ENCODE measurements around a stretch of chr10.

DNA sequence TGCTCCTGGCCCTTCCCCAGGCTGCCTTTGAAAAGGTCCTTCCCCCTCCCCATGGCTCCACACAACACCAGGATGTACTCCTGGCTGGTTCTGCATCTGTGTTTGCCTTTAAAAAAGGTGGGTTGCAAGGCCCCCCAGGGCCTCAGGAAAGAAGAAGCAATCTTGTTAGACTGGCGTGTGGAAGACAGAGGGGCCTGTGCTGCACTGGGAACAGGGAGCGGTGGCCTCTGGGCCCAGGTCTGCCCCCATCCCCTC is 30.5 kb downstream of the ZMIZ1 start:
- PRO-cap: no peak

GRCh38 chr10:79136241-79136994 is 67.7 kb downstream of the ZMIZ1 start:
- PRO-cap: bidirectional peak, plus-strand start at chr10:79136477, minus-strand start at chr10:79136470; bidirectional peak, plus-strand start at chr10:79136803, minus-strand start at chr10:79136583

- PRO-cap: no peak
These were observed 77.9 kb downstream of the ZMIZ1 start for GRCh38 chr10:79146470-79147233.

DNA sequence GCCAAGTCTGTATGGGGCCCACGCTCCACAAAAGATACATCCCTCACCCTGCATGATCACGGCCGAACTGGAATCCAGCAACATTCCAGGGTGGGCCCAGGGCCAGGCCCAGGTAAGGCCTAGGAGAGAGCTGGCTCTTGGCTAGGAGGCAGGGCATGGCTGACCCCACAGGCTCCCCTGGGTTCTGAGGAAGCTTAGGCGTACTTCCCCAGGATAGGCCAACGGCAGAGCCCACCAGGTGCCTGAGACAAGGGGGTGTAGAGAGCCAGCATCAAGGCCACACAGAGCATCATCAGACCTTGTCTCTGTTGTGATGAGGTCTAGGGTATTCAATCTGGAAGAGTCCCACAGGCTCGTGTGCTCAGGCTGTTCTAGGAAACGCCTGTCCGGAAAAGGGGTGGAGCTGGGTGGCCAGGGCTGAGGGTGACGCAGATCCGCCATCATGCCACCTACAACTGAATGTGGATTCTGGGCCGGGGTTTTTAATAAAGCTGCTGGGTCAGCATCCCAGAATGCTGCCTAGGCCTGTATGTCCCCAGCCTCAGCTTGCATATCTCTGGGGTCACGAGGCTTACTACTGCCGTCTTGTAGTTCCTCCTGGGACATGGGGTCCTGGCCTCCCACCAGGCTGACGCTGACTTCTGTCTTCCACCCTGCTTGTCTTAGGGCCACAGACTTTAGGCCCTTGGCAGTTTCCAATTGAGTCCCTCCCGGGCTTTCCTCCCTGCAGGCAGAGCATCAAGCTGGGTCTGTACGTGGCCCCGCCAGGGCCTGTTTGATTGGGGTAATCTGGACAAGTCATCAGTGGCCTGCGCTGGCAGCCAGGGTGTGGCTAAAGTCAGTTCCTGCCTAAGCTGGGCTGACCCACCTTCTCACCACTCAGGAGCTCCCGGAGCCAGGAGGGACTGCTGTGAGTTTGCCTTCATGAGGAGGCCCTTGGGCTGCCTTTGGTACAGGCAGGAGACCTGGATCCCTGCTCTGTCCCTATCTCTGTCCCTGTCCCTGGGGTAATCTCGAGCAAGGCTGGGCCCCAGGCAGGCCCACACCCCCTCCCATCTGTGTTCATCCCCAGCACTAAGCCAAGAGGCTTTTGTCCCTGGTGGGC is 79.8 kb downstream of the ZMIZ1 start:
- PRO-cap: no peak

DNA sequence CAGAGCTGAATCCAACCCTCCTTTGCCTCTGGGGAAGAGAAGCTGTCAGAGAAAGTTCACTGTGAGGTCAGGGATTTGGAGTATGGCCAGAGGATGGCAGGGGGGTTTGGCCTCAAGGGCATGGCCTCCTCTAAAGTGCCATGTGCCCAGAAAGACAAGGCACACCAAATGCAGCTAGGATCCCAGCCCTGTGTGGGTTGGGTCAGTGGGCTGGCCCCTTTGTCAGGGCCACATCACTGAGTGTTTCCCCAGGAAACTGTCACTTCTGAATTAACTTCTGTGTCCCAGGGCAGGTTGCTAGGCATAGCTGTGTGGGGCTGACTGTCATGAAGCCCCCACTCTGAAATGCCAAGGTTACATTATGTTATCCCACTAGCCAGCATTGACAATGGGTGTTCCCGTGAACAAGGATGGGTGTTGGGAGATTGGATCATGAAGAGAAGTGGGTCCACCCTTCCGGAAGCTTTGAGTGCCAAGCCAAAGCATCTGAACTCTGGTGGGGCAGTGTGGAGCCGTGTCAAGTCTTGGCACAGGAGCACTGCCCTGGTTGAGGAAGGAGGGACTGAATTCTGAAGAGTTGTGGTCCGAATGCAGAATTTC is 123.4 kb downstream of the ZMIZ1 start:
- PRO-cap: no peak

DNA sequence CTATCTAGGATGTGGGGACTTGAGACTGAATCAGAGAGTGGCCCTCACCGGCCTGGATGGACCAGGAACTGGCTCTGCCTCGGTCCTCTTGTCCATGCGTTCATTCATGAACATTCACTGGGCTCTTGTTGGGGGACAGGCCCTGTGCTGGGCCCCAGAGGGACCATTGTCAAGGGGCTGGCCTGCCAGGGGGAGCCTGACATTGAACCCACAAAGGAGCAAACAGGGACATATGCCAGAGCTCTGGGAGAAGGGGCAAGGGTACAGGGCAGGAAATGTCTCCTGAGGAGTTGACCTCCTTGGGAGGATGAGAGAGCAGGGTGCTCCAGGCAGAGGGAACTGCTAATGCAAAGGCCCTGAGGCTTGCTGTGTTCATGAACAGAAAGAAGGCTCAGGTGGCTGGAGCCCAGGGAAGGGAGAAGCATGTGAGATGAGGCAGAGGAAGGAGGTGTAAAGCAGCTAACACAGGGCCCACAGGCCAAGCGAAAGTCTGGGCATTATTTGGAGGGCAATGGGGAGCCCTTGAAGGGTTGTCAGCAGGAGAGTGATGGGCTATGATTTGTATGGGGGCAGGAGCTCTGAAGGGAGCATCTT is 136.9 kb upstream of the PPIF start:
- PRO-cap: no peak

- PRO-cap: no peak
These were observed 54.0 kb upstream of the PPIF start for GRCh38 chr10:79293163-79293739.

GRCh38 chr10:79295198-79295998 is 51.9 kb upstream of the PPIF start:
- PRO-cap: no peak

DNA sequence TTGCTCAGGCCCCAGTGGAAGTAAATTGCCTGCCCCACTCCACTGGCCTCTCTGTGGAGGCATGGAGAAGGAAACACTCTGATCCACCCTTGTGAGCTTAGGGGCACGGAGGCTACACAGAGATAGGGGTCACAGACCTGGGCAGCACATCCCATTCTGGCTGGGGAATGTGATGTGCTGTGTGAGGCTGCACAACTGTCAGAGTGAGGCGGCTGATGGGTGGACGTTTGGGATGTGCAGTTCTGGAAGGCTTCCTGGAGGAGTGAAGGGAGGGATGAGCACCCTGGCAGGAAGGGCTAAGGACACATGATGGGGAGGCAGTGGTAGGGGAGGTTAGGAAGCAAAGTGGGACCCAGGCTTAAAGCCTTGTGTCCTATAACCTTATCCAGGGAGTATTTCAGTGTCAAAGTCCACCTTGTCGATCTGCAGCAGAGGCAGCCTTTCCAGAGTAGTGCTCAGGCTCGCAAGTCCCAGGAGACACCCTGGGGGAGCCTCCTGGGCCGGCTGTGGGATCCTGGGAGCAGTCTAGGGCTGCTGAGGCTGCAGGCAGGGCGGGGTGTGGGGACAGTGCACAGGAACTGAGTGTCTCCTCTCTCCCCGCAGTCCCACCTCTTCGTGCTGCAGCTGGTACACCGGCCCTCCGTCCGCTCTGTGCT is 45.6 kb upstream of the PPIF start:
- PRO-cap: no peak

DNA sequence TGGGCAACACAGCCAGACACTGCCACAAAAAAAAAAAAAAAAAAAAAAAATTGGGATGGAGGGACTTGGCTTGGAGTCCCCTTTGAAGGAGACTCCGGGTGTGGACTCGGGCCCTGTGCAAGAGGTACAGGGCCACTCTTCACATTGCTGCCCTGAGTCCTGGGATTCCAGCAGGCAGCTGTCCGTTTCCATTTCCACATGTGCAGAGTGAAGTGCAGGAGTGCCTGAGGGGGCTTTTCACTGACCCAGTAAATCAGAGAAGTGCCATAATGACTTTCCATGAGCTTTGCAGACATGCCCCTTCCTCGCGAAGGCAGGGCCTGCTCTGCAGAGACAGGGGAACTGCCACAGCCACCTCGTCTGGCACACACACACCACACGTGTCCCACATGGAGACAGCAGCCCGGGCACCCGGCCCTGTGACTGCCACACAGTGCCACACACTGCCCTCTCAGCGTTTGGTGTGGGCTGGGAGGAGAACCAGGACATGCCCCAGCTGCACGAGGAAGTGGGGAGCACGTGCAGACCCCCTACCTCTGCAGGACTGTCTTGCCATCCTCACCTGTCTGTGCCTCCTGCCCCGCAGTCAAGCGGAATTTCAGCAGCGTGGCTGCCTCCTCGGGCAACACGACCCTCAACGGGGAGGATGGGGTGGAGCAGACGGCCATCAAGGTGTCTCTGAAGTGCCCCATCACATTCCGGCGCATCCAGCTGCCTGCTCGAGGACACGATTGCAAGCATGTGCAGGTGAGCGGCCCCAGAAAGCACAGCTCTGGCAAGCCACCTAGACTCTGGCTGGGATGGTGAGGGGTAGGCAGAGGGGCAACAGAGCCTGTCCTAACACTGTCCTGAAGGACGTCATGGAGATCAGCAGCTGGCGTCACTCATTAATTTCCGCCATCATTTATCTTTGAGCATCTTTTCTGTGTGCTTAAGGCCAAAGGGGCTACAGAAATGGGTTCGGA is 43.6 kb upstream of the PPIF start:
- PRO-cap: no peak

- PRO-cap: unidirectional peak, plus-strand start at chr10:79316883
These were observed 30.4 kb upstream of the PPIF start for GRCh38 chr10:79316571-79317473.

GRCh38 chr10:79323188-79323992 is 23.9 kb upstream of the PPIF start:
- PRO-cap: bidirectional peak, plus-strand start at chr10:79323419, minus-strand start at chr10:79323381

GRCh38 chr10:79353574-79353992 is 6.3 kb downstream of the PPIF start:
- PRO-cap: no peak

- PRO-cap: no peak
These were observed 7.0 kb downstream of the PPIF start for GRCh38 chr10:79353993-79354944.

GRCh38 chr10:79379178-79380113 is 32.2 kb downstream of the PPIF start:
- PRO-cap: no peak

GRCh38 chr10:79391487-79392685 is 44.6 kb downstream of the PPIF start:
- PRO-cap: no peak

DNA sequence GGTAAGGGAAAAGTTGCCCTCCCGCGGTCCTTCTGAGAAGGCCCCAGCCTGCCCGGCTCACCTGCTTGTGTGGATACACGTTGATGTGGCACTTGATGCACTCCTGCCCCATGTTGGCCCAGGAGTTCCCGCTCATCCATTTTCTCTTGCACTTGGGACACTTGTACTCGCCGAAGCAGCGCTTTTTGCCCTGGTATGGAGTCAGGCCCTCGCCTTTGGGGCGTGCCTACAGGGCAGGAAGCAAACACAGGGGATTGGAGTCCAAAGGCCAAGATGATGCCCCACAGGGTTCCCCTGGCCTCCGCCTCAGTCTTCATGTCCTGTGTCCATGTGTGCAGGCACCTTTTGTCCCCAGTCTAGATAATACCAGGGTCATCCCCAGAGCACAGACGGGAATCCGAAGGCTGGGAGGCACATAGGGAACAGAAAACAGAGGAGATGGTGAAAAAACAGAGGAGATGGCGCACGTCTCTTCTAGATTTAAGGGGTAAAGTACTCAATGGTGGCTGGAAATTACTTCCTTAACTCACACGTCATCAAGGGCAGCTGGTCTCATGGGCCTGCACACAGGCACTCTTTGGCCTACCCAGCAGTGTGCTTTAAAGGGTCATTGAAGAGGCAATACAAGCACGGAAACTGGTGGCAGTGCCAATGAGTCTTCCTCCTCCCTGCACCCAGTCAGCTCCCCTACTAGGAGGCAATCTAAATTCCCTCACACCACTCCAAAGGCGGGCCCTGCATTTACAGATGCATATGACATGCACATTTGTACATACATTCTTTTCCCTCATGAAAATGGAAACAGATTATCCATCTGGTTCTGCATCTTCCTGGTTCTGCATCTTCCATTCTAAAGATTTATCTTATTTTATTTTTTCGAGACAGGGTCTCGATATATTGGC is 47.2 kb downstream of the PPIF start:
- PRO-cap: no peak

DNA sequence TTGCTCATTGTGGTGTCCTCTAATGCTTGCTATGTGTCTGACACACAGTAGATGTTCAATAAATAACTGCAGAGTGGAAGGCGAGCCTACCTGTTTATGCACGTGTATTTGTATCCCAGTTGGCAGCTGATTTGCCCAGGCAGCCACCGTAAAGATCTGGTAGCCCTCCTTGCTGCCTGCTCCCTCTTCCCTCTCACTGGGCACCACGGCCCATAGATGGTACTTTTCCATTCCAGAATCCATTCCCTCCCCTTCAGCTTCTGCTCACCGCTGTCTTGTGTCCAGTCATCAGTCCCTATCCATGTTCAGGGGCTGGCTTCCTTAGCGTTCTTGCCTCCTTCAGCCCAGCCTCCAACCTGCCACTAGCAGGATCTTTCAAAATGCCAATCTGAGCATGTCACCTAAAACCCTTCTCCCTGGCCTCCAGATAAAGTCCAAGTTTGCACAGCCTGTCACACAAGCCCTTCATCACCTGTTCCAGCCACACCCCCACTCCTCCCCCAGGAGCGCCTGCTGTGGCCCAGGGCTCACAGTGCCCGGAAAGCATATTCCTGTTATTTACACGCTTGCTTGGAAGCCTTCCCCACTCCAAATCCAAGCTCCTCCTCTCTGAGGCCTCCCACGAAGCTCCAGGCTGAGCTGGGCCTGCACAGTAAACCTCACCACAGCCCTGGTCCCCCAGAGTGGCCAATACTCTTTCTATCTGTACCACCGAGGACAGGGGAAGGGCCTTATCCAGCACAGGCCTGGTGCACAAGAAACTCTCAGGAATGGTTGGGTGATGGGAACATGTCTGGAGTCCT is 21.0 kb downstream of the ZCCHC24 start:
- PRO-cap: no peak

DNA sequence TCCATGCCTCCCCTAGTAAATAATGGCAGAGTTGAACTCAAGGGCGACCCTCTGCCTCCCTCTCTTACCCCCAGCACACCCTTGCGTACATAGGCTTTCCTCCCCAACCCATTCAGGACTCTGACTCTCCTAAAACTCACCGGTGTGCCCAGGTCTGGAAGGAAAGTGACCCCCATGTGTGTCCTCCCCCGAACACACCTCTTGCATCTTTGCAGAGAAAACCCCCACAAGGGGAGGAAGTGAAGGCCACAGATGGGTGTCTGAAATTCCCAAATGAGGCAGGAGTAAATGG is 1.5 kb downstream of the ZCCHC24 start:
- PRO-cap: no peak

DNA sequence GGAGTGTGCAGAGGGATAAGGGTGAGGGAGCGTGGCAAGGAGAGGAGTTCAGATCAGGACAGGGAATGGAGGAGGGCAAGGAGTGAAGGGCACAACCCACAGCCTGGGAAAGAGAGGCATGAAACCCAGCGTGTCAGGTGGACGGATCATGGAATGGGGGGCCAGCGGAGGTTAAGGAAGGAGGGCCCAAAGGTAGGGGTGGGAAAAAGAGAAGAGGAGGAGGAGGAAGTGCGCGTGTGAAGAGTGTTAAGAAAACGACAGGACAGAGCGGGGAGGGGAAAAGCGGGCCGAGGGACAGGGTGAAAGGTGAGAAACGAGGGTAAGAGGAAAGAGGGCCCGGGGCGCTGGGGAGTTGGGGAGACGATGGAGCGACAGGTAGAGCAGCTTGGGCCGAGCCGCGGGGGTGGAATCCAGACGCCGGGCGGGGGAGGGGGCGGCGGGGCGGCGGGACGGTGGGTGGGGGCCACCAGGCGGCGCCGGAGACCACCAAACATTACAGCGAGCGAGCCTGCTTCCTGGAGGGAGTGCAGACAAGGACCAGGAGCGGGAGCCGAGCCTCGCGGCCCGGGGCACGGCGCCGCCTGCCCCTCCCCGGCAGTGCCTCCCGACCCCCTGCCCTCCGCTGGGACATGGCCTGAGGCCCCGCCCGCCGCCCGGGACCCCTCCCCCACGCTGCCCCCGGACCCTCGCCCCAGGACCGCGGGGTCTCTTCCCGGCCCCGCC is 1.0 kb upstream of the NUTM2E start:
- PRO-cap: unidirectional peak, plus-strand start at position 300 of the sequence; bidirectional peak, plus-strand start at position 529 of the sequence, minus-strand start at position 380 of the sequence

All from REH cell (cell line).